ENCODE data around the gene RYR2.

GRCh38 chr1:236150431-236150908, 8.1 kb downstream of the GPR137B start:
- RRBS, result no CpG with 5 or more reads among the region's 15 CpGs

- RRBS, result no CpG with 5 or more reads among the region's 19 CpGs
Measured at GRCh38 chr1:236156419-236157170, 14.3 kb downstream of the GPR137B start.

DNA sequence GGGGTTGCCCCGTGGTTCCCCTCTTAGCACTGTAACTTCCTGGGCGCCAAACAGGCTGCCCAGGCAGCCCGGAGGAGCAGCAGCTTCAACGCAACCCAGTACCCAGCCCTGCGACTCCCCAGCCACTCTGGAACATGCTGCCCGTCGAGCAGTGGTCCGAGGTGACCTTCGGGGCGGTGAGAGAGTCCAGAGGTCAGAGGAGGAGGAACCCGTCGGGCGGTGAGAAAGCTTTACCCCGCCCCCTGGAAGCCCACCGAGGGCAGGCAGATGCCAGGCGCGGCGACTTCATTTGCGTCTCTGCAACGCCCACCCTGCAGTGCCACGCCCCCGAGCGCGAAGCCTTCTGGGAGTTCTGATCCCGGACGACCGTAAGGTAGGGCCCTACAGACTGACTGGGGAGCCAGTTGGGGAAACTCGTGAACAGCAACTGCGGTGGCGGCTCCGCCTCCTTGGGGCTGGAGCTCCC, 46.1 kb upstream of the EDARADD start:
- RRBS, result 85% methylated on average over 3 of the region's 31 CpGs

DNA sequence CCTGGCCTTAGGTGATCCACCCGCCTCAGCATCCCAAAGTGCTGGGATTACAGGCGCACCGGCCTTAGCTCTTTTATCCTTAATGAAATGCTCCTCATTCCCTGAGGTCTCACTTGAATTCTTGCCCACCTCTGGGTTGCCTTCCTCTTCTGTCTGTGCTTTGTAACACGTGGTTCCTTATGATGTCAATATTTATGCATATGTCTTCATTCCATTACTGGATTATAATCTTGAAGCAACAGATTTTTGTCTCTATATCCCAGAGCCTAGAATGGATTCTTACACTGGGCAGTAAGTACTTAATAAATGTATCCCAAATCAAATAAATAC, 64.0 kb upstream of the LGALS8 start:
- RRBS, result no CpG with 5 or more reads among the region's 4 CpGs

DNA sequence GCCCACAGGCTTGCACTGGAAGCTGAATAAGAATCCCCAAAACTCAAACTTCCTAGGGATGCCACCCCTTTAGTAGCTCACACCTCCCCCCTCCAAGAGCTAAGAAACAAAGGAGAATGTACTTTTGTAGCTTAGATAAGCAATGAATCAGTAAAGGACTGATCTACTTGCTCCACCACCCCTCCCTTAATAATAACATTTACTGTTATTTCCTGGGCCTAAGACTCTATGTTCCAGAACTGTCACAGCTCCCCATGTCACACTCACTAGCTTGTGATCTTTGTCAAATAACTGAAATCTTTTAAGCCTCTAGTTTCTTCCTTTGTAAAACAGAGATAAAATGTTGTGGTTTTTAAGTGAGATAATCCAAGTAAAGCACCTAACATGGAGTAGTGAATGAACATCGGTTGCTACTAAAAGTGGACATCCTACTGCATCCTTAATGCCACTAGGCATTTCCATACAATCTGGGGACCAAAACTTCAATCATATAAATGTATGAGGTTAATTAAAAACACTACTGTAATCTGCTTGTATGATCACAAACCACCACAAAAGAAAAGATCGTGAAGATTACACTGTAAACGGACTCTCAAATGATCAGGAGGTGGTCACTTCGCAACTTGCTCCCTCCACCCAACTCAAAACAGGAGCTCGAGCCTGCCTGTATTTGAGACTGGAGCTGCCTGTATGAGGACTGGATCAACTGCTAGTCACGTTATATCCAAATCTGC, 27.6 kb downstream of the LGALS8 start:
- RRBS, result no CpG with 5 or more reads among the region's 6 CpGs

GRCh38 chr1:236700684-236701374, 14.5 kb downstream of the ACTN2 start:
- RRBS, result 90% methylated on average over 3 of the region's 6 CpGs

DNA sequence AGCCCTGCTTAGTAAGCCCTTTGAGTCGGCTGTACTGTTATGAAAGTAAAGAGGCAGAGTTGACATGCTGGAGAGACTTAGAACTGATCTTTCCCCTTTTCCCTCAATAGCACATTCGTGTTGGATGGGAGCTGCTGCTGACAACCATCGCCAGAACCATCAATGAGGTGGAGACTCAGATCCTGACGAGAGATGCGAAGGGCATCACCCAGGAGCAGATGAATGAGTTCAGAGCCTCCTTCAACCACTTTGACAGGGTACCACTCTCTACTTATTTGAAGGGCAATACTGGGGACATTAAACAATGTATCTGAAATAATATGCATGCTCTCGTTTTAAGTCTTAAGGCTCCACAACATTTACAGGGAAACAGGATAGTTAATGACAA, 37.7 kb upstream of the MTR start:
- RRBS, result no CpG with 5 or more reads among the region's 6 CpGs

DNA sequence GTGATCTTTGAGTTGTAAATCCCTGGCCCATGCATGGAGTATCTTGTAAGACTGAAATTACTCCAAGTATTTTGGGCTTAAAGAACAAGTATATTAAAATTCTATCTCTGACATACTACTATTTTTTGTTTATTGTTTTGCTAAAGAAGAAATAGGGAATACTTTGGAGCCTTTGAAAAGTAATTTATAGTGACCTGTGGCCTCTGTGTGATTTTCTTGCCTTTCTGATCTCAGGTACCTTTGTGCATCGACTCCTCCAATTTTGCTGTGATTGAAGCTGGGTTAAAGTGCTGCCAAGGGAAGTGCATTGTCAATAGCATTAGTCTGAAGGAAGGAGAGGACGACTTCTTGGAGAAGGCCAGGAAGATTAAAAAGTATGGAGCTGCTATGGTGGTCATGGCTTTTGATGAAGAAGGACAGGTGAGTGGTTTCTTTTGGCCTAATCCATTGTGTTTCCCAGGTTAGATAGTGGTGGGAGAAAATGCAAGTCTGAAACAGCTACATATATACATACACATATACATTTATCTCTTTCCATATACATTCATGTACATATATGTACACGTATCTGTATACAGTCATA, 43.2 kb downstream of the MTR start:
- RRBS, result no CpG with 5 or more reads among the region's 3 CpGs

DNA sequence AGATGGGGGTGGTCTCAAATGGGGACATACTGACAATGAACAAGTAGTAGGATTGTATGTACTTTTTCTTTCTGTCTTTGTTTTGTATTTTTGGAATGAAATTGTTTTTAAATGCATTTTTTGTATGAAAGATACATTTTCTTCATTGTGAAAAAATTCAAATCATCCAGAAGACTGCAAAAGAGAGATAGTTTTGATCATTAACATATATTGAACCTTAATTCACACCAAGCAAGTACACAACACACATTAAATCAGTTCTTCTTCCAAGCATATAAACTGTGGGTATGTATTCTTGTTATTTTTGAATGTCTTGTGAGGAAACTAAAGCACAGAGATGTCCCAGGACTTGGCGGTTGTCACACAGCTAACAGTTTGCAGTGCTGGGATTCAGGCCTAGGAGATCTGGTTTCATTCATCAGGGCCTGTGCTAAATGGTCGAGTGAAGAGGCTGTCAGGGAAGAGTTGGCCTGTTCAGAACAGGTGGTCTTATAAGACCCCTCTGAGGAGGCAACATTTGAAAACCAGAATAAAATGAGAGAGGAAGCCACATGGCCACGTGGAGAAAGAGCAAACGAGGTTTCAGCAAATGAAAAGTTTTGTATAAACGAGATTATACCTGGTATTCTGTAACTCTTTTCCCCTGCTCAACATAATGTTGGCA, 45.1 kb downstream of the MTR start:
- RRBS, result no CpG with 5 or more reads among the region's 5 CpGs

- RRBS, result 41% methylated on average over 54 of the region's 92 CpGs
Measured at GRCh38 chr1:237041587-237042517, at the start of gene RYR2. Gene RYR2 (plus strand): TSS chr1:237042184.

- RRBS, result no CpG with 5 or more reads among the region's 6 CpGs
Measured at GRCh38 chr1:237154114-237154742, 112.2 kb downstream of the RYR2 start.

GRCh38 chr1:237736816-237737248, 153.9 kb downstream of the ZP4 start:
- RRBS, result no CpG with 5 or more reads among the region's 1 CpG

- RRBS, result no CpG with 5 or more reads among the region's 2 CpGs
Measured at GRCh38 chr1:237817164-237817711, 73.5 kb downstream of the ZP4 start.

- RRBS, result no CpG with 5 or more reads among the region's 9 CpGs
Measured at GRCh38 chr1:239668787-239669357, 282.5 kb downstream of the CHRM3 start.

- RRBS, result no CpG with 5 or more reads among the region's 5 CpGs
Measured at GRCh38 chr1:239731069-239731595, 344.8 kb downstream of the CHRM3 start.

DNA sequence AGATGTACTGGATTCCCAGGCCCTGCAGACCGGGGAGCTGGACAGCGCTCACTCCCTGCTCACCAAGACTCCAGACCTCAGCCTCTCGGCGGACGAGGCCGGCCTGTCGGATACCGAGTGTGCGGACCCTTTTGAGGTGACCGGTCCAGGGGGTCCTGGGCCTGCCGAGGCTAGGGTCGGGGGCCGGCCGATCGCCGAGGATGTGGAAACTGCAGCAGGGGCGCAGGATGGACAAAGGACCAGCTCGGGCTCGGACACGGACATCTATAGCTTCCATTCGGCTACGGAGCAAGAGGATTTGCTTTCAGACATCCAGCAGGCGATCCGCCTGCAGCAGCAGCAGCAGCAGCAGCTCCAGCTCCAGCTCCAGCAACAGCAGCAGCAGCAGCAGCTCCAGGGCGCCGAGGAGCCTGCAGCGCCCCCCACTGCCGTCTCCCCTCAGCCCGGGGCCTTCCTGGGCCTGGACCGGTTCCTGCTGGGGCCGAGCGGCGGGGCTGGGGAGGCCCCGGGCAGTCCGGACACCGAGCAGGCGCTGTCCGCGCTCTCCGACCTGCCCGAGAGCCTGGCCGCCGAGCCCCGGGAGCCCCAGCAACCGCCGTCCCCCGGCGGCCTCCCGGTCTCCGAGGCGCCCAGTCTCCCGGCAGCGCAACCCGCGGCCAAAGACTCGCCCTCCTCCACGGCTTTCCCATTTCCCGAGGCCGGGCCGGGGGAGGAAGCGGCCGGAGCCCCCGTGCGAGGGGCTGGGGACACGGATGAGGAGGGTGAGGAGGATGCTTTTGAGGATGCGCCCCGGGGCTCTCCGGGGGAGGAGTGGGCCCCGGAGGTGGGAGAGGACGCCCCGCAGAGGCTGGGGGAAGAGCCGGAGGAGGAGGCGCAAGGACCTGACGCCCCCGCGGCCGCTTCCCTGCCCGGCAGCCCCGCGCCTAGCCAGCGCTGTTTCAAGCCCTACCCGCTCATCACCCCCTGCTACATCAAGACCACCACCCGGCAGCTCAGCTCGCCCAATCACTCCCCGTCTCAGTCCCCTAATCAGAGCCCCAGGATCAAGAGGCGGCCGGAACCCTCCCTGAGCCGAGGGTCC, 1.1 kb downstream of the FMN2 start:
- RRBS, result 2% methylated on average over 61 of the region's 88 CpGs

DNA sequence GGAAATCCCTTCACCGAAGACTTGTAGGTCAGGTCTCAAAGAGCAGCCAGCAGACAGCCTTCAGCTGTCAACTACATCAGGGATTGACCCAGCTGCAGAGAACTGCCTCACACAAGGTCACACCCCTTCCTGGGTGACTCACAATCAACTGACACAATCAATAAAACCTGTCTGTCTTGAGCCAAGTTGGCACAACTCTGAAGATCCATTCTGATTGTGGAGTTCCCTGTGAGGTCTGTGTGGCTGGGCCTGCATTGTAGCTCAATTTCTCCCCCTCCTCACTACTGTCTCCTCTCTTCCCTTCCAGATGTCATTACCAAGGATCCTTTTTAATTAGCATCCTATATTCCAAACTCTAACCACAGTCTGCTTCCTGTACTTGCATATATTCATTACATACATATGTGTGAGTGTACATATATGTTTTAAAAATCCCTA, 200.4 kb downstream of the RGS7 start:
- RRBS, result no CpG with 5 or more reads among the region's 1 CpG

GRCh38 chr1:241423599-241424844, 67.0 kb upstream of the RGS7 start:
- RRBS, result 9% methylated on average over 44 of the region's 74 CpGs

- RRBS, result no CpG with 5 or more reads among the region's 4 CpGs
Measured at GRCh38 chr1:241524889-241525367, 5.4 kb upstream of the FH start.

- RRBS, result no CpG with 5 or more reads among the region's 6 CpGs
Measured at GRCh38 chr1:241531122-241531683, 975 bp upstream of the KMO start.

Data from HTR-8/SVneo (cell line).